Metastatic Breast Carcinoma in the Brain (tissue), 10 donors: ENCODE results near the gene PPFIBP1.

DNA sequence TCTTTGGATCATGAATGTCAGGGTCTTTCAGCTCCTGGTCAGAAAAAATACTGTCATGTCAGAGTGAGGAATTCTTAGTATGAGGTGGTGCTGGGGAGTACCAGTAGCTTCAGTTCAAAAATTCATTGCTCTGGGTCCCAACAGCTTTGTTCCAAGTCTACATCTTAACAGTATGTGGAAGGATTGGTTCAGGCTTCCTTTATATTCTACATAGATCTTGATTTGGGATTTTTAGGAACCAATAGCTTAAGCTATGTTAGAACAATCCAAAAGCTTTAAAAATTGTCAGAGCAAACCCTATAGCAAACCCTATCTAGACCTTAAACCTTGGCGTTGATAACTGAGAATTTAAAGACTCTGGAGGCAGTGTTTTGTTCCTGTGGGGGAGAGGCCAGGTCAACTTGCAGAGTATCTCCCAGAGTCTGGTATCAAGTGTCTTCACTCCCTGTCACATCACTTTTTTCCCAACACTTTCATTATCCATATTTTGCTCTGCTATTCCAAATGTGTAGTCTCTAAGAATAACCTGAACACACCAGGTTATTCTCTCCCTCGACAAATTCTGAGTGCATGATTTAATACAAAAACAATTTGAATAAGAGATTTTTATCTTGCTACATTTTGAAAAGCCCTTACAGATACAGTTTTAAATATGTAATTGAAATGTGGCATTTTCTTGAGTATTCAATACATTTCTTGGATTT, 142.5 kb downstream of the SSPN start:
- PRO-cap, 10 experiments, result no peak in any of the 10 experiments

DNA sequence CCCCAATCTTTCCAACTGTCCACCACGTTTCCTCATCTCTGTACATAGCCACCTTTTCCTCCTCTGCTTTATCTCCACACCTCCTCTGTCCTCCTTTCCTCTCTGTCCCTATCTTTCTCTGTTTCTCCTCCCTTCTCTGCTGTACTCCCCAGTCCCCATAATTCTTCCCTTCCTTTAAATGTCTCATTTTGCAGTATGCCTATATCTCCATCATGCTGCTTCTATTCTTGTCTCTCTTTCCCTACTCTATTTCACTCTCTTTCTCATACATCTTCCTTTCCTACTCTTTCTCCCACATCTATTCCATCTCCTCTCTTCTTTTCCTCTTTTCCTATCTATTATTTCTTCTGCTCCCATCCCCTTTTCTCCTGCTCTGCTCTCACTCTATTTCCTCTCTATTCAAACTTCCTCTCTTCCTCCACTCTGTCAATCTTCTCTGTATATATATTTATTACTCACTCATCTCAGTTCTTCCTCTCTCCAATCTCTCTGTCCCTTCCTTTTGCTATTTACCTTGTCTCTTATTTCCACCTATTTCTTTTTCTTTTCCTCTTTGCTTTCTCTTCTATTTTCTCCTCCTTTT, 232.5 kb downstream of the ITPR2 start:
- PRO-cap, 10 experiments, result no peak in any of the 10 experiments

DNA sequence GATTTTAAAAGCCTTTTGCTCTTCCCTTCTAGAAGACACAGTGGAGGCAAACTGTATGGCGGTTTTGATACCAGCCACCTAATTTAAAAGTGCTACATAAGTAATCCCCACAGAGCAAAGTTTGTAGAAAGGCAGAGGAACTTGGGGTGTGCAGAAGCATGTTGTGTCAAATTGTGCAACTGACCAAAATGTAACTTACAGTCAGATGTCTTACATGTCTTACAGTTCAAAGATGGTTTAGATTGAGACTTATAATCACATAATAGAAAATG, 1.1 kb upstream of the ITPR2 start:
- PRO-cap, 10 experiments, result no peak in any of the 10 experiments

GRCh38 chr12:27285327-27285907, 41.3 kb downstream of the STK38L start:
- PRO-cap, 10 experiments, result peak in 1 of 10 experiments; most common plus-strand start chr12:27285651 (in 1)

DNA sequence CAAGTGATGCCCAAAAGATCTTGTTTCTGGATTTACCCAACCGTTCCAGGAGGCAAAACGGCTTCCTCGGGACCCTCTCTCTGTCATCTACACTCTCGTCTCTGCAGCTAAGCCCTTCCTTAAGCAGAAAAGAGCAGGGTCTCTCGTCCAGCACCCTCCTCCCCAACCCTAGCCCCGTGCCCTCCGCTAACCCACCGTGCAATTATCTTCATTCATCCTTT, 327 bp upstream of the BMAL2 start:
- PRO-cap, 10 experiments, result no peak in any of the 10 experiments

DNA sequence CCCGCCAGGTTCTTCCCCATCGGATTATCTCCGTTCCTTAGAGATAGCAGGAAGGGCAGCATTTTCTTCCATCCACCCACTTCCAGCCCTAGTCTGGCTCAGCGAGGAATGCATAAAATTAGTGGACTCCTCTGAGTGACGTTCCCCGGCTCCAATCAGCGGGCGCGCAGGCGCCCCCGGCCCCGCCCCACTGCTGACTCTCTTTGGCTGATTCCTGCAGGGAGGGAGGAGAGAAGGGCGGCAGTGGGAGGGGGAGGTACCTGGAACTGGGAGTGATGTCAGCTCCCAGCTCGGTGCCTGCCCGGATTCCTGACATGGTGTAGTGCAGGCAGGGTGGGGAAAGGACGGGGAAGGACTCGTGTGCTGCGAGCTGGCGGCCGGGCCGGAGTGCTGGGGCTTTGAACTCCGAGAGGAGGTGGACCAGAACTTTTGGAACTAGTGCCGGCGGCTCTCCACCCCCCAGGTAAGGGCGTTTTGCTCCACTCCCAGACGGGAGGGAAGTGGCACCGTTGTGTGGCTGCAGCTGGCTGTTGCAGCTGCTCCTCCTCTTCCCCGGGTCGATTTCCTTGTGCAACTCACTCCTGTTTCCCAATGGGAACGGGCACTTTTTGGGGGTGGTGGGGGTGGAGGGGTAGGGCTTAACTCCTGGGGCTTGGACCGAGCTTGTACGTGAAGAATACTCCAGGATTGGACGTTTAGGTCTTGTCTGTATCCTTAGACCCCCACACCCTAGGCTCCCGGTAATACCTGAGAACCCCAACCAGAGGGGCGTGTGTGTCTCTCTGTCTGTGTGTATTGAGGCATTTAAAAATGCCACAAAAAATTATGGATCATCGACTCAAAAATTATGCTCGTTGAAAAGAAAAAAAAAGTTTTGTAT, at the start of gene PPFIBP1:
TSS of gene PPFIBP1 (plus strand) at position 304 of the 880 bp plus-strand sequence.
- PRO-cap, 10 experiments, result peak in 10 of 10 experiments; most common plus-strand start position 304 of the sequence (in 9); most common minus-strand start position 90 of the sequence (in 6)

- PRO-cap, 10 experiments, result no peak in any of the 10 experiments
Measured at GRCh38 chr12:27541303-27541785, 17.3 kb downstream of the PPFIBP1 start.

GRCh38 chr12:27578834-27579593, 55.0 kb downstream of the PPFIBP1 start:
- PRO-cap, 10 experiments, result no peak in any of the 10 experiments

DNA sequence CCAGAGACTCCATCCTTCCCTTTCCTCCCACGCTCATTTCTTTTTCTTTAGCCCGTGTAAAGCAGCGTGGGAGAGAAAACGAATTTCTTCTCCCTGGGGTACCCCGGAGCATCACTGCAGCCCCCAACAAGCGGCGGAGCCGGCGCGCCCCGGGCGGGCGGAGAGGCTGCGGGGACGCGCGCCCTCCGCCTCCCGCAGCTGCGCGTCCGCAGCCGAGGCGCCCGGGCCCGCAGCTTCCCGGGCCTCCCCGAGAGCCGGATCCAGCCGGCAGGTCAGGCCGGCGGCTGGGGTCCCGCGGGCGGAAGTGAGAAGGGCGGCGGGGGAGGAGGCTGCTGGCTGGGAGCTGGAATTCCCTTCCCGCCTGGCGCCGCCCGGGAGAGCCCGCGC, 352 bp upstream of the KLHL42 start:
- PRO-cap, 10 experiments, result peak in 10 of 10 experiments; most common plus-strand start position 311 of the sequence (in 6); most common minus-strand start position 260 of the sequence (in 9)

GRCh38 chr12:27781505-27781985, 1.5 kb upstream of the MANSC4 start:
- PRO-cap, 10 experiments, result no peak in any of the 10 experiments

DNA sequence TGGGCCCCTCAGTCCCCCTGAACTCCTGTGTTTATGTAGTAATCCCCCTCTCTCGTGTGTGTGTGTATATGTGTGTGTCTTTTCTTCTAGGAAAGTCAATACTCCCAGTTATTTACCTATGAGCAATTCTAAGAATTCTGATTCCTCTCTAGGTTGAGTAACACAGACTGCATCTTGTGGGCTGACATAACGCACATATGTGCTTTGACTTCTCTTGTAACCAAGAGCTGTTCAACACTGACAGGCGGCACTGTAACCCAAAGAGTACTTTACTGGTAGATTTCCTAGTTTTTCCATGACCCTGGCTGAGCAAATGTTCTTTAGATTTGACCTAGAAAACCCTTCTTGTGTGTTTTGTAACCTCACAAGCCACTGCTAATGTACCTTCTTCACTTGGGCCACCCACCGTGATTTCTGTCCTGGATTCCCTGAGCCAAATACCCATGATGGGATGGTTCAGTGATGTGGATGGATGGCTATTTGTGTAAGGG, 15.0 kb upstream of the MANSC4 start:
- PRO-cap, 10 experiments, result no peak in any of the 10 experiments

- PRO-cap, 10 experiments, result no peak in any of the 10 experiments
Measured at GRCh38 chr12:28274768-28275089, 84.5 kb downstream of the CCDC91 start.

DNA sequence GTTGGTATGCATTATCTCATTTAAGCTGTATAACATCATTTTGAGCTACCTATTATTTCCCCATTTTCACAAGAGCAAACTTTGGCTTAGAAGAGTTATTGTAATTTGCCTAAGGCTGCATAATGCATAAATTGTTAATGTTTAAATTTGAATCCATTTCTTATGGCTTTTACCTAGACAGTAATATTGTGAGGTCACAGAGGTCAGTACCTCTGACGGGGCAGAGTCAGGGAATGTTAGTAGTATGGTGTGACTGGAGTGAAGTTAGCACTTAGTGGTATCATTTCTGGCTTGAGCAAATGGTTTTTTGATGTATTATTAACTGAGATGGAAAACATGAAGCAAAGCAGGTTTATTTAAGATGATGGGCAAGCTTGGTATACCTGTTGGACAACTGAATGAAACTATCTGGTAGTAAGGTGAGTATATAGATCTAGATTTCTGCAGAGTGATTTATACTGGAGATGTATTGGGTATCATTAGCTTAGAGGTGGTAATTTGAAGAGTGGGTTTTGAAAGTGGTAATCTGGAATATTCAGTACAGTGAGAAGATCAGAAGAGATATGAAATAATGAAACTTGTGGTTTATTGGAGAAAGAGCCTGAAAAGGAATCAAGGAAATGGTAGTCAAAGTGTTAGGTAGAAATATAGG, 112.3 kb downstream of the CCDC91 start:
- PRO-cap, 10 experiments, result no peak in any of the 10 experiments

- PRO-cap, 10 experiments, result no peak in any of the 10 experiments
Measured at GRCh38 chr12:29170728-29171046, 21.6 kb downstream of the FAR2 start.

GRCh38 chr12:29582216-29583024, 84.9 kb upstream of the OVCH1 start:
- PRO-cap, 10 experiments, result peak in 1 of 10 experiments; most common plus-strand start chr12:29582856 (in 1)

DNA sequence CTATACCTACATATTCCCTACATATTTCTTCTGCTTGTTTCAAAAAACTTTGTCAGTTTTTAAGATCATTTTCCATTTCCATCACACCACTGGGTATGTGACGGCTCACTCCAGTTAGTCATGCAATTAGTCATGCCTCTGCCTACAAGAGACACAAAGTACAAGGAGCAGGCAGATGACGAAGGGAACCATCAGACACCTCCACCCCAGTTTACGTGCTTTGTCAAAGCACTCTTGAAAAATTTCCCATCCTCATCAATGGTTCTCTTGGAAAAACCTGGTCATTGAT, 119.5 kb upstream of the OVCH1 start:
- PRO-cap, 10 experiments, result no peak in any of the 10 experiments

GRCh38 chr12:29701336-29702143, 82.2 kb downstream of the TMTC1 start:
- PRO-cap, 10 experiments, result no peak in any of the 10 experiments

GRCh38 chr12:29719909-29720688, 63.6 kb downstream of the TMTC1 start:
- PRO-cap, 10 experiments, result no peak in any of the 10 experiments

GRCh38 chr12:29725772-29726324, 57.9 kb downstream of the TMTC1 start:
- PRO-cap, 10 experiments, result no peak in any of the 10 experiments

- PRO-cap, 10 experiments, result no peak in any of the 10 experiments
Measured at GRCh38 chr12:29754606-29755006, 29.1 kb downstream of the TMTC1 start.